Mammary microvascular endothelial cell (primary cell): ENCODE measurements around the genes EMX1 and TET3.

DNA sequence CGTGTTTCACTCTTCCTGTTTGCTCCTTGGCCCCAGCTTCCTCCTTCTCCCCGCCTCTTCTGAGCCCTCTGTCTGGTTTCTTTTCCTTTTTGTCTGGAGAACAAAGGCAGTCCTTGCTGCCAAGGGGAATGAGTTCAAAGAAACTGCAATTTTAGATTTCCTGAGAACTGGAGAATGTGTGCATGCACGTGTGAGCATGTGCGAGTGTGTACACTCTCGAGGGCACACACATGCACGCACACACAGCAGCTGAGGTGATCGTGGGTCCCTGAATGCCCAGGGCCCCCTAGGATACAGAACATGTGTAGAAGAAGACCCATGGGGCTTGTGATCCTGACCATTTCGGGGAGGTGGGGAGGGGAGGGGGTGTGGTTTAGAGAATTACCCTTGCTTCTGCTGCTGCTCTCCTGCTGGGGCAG, 138.7 kb downstream of the DYSF start:
- RAMPAGE, long total RNA = no peak

GRCh38 chr2:71684725-71685225, 218.3 kb downstream of the DYSF start:
- RAMPAGE, long total RNA = no peak

GRCh38 chr2:72150275-72150842, 2.7 kb upstream of the CYP26B1 start:
- RAMPAGE, long total RNA = no peak

DNA sequence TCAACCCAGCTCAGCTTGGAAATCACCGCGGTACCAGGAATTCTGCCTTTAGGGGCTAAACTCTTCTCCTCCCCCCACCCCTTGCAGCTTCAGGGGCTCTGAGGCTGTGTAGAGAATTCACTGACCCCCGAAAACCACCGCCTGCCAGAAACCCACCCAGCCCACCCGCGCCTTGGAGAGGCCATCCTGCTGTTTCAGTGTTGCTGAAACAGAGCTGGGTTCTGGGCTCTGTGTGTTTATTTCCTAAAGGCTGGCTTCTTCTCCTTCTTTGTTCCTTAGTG, 6.0 kb upstream of the CYP26B1 start:
- RAMPAGE, long total RNA = no peak

- RAMPAGE, long total RNA = no peak
Observed at GRCh38 chr2:72515524-72516224, 310.2 kb downstream of the EXOC6B start.

DNA sequence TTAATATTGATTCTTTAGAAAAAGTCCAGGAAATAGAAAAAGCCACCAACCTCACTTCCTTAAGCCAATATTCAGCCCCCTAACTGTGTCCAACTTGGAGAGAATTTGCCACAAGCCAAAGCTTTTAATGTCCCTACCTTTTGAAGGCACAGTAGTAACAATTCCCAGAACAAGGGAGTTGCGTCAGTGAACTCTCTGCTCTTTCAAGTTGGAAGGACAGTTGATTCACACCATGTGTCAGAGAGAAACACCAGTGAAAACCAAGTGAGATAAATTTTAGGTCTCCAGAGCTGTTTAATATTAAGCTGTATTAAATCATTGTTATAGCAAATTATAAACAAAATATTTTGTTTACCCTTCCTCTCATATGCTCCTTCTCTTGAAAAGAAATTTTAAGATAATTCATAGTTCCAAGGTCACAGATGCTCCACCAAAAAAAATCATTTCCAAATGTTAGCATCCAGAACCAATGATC, 66.0 kb downstream of the EXOC6B start:
- RAMPAGE, long total RNA = no peak

- RAMPAGE, long total RNA = no peak
Observed at GRCh38 chr2:72916726-72917633, at the start of gene EMX1. Gene EMX1, plus strand, starts transcription at chr2:72917519.

GRCh38 chr2:72924064-72924832, 6.9 kb downstream of the EMX1 start:
- RAMPAGE, long total RNA = no peak

GRCh38 chr2:73000947-73001521, 70.5 kb downstream of the SFXN5 start:
- RAMPAGE, long total RNA = no peak

- RAMPAGE, long total RNA = no peak
Observed at GRCh38 chr2:73112058-73112772, 533 bp downstream of the RAB11FIP5 start.

DNA sequence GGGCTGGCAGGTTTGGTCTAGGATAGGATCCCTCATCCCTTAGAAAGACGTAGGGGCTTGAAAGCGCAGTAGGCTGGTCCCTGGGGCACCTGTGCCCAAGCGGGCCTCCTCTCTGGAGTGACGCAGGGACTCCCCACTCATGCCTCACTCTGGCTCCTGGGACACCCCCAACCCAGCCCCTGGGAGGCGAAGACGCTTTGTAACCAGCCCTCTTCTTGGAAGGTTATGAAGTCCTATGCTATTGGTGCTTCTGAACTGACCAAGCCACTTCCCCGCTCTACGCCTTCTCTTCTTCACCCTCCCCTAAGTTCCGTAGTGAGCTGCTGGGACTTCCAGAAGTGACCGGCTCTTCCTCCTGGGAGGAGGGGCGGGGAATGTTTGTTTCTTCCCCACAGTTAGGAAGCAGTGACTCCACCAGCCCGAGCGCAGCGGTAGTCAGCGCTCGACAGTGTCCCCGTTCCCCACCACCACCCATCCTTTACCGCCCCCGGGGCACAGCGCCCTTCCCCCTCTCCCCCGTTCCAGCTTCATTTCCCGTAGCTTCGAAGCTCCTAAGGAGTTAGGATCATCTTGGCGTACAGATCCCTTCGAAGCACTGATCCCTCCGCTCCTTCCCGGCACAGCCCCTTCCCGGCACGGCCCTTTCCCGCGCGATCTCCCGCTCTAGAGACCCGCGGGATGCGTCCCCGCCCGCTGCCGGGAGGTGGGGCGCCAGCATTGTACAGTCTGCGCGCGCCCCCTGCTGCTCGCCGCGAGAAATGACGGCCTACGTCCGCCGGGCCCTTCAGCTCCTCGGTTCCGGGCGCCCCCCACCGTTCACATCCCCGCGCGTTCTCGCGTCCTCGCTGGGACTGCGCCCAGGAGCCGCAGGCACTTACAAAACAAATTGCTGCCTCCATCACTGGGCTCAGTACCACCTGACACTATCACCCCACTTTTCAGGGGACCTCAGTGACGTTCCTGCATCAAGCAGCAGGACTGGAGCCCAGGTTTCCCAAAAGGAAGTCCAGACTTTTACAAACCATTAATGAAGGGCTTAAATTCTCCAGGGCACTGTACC, 25.2 kb upstream of the NOTO start:
- RAMPAGE, long total RNA = no peak

DNA sequence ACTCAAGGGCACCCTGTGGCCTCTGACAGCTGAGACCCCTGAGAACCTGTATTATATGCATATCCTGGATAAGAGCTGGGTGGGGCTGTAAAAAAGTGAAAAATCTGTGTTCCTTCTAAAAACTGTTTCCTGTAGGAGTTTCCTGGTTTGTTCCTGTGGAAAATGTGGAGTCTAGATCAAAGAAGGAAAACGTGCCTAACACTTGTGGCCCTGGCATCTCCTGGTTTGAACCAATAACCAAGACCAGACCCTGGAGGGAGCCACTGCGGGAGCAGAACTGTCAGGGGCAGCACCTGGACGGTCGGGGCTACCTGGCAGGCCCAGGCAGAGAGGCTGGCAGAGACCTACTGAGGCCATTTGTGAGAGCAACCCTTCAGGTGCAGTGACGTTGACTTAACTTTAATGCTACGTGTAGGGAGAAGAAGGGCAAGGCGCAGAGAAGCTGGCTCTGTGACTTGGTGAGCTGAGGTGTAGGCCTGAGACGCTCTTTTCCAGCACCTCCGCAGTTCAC, 41.1 kb downstream of the NAT8 start:
- RAMPAGE, long total RNA = no peak

DNA sequence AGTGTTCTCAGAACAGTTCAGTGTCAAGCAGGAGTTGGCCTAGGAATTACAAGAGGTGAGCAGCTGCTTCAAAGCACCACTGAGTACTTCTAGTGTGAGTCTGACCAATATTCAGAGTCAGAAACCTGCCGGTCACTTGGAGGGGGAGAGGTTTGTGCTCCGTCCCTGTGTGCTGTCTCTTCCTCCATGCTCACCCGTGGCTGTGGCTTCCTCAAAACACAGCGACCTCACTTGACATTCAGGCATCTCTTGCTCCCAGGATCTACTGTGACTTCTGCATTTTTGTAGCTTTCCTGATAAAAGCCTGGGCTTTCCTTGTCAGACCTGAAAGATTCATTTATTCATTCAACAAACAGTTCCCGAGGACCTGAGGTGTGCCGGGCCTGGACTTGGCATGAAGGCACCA, 32.9 kb downstream of the TPRKB start:
- RAMPAGE, long total RNA = no peak

DNA sequence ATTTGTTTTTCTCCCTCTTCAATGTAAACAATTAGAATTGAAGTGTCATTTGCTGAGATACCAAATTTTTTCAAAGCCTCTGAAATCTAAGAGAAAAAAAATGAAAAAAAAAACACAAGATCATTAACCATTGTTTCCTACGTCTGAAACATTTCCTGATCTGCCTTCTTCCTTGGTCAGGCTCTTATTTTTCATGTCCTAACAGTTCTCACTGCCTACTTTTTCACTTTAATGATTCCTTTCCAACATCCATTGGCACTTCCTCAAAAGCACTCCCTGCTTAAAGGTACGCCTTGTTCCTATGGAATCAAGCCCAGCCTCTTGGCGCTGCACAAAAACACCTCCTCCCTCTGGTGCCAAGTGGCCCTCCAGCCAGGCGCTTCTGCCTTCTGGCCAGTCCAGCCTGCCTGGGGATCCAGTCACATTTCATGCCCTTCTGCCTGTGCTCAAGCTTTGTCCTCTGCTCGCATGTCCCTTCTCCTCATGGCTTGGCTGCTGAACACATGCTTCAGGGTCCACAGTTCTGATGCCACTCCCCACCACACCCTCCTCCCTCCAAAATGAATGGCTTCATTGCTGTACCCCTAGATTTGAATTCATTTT, 6.4 kb downstream of the TPRKB start:
- RAMPAGE, long total RNA = no peak

DNA sequence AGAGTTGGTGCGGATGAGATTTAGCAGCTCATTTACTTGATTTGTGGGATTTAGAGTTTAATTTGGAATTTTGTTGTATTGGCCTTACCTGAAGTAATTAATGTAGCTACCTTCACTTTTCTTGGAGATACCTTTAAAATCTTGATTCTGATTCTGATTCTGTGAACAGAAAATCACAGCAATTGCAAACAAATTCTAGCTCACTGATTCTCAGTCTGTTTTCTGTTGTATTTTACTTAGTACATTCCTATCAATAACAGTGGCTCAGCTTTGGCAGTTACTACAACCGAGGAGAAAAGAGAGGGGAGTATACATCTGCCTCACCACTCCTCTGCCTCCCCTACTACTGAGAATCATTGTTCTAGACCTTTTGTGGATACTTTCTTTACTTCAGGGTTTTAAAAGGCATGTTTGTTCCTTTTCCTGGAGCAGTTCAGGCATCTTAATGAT, 10.0 kb downstream of the STAMBP start:
- RAMPAGE, long total RNA = no peak

DNA sequence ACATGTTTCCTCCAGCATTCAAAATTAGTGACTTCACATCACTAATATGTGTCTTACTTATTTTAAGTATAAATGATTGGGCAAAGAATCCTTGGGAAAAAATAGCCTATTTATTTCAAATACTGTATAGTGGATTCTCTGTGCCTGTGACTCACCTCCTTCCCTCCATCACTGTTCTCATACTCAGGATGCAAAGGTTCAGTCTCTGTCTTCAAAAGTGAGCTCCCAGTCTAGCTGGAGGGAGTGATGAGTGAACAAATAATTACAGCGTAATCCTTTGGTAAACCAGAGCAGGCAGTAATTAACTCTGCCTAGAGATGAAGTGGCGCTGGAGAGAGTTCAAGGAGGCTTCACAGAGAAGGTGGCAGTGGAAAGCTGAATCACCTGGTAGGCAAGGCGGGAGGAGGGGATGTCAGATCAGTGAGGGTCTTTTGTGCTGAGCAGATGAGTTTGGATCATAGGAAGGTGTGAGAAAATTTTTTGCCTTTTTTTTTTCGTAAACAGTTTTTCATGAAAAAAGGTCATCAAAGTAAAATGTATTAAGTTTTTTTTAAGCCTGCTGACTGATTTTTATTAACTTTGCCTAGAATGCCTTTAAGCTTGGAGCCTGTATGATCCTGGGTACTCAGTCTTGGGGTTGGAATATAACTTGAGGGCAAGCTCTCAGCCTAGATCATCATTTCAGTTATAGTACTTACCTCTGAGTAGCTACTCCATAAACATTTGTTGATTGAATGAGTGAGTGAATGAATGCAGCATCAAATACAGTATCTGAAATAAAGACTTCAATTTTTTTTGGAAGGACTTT, 6.6 kb downstream of the DGUOK start:
- RAMPAGE, long total RNA = no peak

- RAMPAGE, long total RNA = no peak
Observed at GRCh38 chr2:73981878-73982520, 2.7 kb upstream of the TET3 start.

DNA sequence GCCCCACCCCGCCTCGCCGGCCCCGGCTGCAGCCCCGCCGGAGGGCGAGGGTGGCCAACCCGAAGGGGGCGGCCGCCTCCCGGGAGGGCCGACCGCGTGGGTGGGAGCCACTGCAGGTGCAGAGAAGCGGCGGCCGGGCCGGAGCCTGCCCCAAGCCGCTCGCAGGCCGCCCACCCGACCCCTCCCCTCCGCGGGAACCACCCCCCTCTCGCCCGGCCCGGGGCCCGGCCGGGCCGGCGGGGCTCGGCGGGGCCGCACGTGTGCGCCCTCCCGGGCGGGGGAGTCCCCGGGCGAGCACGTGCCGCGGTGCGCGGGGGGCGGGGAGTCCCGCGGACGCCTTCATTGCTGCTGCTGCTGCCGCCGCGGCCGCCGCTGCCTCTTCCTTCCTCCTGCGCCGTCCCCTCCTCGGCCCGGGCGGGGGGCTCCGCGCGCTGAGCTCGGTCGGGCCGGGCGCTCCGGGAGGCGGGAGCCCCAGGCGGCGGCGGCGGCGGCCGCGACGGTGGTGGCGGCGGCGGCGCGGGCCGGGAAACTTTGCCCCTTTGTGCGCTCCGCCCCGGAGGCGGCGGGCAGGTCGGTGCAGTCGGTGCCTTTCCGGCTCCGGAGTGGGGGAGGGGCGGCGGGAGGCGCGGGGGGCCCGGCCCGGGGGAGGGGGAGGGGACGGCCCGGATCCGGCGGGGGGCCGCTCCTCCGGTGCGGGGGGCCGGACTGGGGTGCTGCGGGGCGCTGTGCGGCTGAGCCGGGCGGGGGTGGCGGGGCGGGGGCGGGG, at the start of gene TET3:
TSS of gene TET3 (plus strand) at position 323 of the 766 bp plus-strand sequence.
- RAMPAGE, long total RNA = no peak

GRCh38 chr2:73985435-73985732, 674 bp downstream of the TET3 start:
- RAMPAGE, long total RNA = no peak

DNA sequence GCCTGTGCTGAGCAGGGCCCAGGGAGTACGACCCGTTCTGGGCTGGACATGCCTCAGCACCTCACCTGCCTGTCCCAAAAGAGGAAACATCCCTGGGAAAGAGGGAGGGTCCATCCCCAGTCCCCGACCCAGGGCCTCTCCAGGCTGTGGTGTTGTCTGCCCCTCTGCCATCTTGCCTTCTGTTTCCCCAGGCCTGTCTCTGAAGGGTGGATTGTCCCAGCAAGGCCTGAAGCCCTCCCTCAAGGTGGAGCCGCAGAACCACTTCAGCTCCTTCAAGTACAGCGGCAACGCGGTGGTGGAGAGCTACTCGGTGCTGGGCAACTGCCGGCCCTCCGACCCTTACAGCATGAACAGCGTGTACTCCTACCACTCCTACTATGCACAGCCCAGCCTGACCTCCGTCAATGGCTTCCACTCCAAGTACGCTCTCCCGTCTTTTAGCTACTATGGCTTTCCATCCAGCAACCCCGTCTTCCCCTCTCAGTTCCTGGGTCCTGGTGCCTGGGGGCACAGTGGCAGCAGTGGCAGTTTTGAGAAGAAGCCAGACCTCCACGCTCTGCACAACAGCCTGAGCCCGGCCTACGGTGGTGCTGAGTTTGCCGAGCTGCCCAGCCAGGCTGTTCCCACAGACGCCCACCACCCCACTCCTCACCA, 47.4 kb downstream of the BOLA3 start:
- RAMPAGE, long total RNA = no peak